Occipital lobe (tissue), 2 donors: ENCODE measurements around the genes C1R, RIMKLB, A2ML1 and A2M.

GRCh38 chr12:6961056-6961796 lies 9.2 kb downstream of the PHB2 start:
- RAMPAGE, long total RNA: no peak

GRCh38 chr12:6981079-6982137 lies 10.7 kb downstream of the EMG1 start:
- RAMPAGE, long total RNA: no peak

DNA sequence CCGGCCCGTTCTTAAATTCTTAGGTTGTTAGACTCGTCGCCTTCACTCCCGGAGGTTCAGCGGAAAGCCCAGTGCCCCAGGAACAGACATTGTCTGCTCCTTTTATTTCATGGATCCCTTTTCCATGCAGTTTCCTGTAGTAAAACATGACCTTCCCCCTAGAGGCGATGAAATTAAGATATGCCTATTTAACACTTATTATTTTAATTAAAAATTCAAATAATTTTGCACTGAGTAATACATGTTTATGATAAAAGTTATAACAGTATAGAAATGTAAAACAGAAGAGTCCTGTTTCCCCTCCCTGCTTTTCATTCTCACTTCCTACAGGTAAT lies 682 bp upstream of the LPCAT3 start:
- RAMPAGE, long total RNA: no peak

DNA sequence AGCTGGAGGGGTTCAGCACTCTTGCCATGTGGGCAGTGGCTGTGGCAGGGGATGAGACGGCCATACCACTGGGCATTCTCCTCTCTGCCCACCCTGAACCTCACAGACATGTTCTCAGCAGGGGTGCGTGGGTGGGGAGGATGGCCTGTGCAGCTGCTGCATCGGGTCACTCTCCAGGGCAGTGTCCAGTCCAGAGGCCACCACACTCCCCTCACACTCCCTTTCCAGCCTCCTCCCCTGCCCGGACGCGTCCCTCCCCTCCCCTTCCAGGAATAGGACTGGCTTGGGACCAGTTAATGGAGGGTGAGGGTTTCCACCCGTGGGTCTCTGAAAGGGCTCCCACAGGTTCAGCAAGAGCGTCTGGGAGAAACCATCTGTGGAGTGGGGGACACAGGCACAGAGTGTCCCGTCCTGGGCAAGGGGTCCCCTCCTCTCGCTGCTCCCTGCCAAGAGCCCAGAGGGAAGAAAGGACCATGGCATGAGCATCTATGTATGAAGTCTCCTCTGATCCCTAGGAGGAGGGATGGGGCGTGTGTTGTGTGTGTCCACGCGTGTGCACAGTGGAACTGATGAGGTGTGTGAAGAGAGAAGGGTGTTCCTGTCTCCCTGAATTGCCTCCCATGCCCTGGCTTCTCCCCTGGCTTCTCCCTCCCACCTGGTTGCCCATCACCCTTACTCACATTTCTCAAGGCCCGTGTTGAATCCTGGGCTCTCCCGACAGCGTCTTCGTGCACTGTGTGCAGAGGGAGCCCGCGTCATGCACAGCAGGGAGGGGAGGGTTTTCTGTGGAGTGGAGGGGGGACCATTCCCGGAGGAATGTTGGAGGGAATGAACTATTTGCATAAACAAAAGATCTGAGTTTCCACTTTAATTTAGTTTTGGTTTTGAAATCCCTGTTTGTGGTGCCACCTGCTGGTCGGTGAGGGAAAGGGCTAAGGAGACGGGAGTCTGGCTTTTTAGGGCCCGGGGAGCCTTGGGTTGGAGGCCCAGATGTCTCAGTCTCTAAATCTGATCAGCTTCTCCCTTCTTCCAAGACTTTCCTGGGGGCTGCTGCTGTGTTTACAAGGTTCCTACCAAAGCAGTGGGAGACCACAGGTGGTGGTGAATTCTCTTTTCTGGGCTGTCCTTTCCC lies at the start of gene C1R:
TSS of gene C1R (minus strand) at position 739 of the 1,132 bp plus-strand sequence.
- RAMPAGE, long total RNA: no peak

DNA sequence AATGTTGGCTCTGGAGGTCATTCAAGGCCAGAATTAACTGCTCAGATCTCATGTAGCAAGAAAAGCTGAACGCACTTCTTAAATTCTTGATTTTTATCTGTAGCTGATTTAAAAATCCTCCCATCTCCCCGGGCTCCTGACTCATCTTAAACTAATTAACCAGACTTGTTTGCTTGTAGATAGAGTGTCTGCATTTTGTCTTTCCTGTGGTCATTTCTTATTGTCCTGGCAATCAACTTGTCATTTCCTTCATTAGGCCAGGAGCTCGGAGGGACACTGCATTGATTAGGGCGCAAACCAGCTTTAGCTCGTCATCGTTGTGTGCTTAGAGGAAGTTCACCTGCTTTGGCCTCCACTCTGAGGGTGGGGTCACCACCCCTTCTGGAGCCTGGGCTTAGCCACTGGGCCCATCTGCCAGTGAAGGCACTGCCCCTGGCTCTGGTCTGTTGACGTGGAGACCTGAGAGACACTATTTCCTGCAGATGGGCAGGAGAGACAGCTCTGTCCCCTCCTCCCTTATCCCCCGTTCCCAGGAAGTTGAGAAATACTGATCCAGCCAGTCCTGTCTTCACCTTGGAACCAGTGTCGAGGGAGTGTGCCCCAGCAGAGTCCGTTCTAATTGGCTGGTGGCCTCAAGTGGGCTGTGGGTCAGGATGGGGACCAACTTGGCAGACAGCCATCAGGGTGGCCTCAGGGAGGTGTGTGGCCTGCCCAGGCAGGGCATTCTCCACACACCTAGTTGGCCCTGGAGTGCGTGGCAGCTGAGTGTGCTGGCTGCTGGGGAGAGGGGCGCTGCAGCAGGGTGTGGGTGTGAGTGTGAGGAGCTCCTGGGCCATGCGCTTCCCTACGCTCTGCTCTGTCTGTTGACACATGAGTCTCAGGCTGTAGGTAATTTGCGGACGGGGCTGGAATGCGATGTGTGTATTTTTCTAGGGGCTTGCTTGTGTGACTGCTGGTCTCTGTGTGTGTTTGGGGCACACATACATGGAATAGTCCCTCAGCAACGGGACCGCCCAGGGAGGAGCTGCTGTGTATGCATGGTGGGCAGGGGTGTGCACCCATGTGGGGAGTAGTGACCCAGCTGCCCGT lies 25.3 kb downstream of the CLSTN3 start:
- RAMPAGE, long total RNA: no peak

GRCh38 chr12:7433162-7433730 lies 10.7 kb downstream of the CD163L1 start:
- RAMPAGE, long total RNA: no peak

DNA sequence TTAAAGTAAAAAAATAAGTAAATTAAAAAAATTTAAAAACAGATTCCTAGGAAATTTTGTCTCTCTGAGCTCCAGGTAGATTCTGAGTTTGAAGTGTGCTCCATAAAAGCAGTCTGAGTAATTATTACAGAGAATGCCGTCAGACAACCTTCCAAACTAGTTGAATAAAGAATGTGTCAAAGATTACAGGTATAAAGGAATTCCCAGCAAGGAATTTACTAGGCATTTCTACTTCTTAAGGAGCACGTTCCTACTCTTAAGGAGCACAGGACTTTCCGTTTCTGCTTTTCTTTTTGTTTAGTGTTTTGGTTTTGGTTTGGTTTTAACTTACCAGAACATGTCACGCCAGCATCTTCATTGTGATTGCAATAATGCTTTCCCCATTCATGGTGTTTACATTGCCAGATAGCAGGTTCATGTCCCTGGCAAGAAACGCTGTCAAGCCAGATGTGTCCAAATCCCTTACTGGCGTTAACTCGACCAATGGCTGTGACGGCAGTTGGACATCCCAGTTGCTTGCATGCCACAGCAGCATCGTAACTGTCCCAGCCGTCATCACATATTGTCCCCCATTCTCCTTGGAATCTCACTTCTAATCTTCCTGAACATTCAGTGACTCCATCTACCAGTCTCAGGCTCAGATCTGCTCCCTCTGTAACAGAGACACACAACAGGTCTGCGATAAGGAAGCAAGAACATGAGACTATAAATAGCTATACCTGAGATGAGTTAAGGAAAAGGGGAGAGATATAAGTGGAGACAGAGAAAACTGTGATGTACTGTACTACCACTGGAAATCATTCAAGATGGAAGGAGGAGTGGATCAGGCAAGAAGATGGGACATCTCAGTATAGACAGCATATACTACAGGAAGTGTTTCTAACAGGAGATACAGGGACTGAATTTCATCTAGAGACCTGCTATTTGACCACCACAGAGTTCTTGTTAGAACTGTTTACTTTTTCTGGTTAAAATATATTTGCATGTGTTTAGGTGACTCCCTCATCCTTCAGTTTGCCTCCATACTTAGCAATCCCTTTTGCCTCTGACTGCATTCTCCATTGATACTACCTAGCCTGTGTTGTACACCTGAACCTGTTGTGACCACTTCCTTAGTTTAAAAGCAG lies 6.7 kb downstream of the CD163 start:
- RAMPAGE, long total RNA: no peak

DNA sequence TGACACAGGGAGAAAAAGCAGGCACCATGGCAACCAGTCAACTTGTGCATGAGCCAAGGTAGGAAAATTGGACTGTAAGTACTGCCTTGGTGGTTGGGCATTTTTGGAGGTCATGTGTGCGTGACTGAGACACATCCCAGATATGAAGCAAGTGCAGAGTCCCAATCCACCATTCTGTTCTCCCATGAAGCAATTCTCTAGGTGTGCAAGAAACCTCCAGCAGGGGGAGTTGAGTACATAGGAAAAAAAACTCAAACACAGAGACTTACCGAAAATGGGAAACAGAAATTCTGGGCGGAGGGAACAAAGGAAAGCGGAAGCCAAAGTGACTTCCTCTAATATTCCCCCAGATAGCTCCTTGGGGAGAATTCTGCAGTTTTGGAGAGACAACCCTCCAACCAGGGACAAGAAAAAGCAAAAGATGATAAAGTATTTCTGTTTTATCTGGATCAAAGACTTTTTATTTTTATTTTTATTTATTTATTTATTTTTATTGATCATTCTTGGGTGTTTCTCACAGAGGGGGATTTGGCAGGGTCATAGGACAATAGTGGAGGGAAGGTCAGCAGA lies 76.9 kb downstream of the APOBEC1 start:
- RAMPAGE, long total RNA: no peak

DNA sequence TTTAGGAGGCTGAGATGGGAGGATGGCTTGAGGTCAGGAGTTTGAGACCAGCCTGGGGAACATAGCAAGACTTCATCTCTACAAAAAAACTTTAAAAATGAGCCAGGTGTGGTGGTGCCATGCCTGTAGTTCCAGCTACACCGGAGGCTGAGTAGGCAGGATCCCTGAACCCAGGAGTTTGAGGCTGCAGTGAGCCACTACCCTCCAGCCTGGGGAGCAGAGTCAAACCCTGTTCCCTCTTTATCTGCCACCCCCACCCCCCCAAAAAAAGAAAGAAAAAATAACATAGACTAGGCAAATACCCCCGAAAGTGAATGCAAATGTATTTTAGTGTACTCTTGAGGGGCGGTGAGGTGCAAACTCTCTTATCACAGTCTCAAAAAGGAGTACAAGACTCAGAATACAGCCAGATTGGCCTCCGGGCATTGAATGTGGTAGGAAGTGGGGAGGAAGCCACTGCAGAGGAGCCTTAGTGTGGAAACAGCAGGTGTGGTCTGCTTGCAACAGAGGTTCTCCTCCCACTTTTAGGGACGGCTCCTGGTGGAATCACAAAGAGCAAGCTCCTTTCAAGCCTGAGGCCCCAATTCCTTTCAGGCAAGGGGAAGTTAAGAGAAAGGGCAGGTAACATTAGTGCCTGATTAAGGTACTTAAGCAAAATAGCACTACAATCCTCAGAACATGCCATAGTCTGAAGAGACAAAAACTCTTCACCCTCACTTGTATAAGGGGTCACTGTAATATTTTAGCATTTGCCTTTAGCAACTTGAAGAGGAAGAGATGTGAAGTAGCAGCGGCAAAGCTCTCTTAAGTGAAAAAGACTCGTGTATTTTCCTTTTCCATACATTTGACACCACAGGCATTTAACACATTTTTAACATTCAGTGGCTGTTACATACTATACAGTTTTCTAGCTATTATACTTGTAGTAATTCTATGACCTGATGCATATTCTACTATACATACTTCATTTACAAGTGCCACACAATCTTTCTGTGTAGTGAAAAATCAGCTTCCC lies 23.7 kb upstream of the SLC2A3 start:
- RAMPAGE, long total RNA: no peak

DNA sequence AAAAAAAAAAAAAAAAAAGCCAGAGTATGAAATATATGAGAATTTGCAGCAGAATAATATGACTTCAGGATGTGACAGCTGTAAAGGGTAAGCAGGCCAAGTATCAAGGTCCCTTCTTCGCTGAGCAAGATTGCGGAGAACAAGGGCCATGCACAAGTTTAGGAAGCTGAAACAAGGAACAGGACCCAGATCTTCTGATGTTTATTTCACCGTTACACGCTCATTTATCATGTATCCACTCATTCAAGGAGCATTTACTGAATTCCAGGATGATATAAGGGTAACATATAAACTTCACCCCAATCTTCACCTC lies 613 bp upstream of the FOXJ2 start:
- RAMPAGE, long total RNA: no peak

GRCh38 chr12:8536983-8537472 lies 3.7 kb downstream of the CLEC4E start:
- RAMPAGE, long total RNA: no peak

DNA sequence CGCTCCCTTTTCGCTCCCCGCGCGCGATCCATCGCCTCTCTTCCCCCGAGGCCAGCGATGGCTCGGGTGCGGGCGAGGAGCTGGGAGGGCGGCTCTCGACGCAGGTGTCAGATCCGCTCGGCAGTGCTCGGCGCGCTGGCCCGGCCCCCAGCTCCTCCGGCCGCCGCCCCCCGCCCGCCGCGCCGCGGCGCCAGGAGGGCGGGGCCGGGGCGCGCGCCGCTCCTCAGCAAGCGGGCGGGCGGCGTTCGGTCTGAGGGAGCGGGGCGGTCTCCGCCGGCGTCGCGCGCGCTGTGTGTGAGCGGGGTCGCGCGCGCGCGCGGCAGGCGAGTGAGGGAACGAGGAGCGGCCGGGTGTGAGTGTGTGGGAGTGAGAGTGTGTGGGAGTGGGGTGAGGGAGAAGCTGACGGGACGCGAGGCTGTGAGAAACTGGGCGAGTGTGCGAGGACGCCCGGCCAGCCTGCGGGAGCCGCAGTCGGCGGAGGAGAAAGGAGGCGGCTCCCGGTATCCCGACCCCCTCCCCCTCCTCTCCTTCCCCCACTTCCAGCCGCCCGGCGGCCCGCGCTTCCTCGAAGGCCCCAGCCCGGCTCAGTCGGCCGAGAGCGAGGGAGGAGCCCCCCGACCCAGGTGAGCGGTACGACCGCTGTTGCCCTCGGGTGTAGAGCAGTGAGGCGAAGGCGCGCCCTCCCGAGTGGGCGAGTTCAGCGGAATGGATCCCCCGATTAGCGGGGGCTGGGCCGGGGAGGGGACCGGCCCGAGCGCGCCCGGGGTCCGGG lies at the start of gene RIMKLB:
TSS of gene RIMKLB (plus strand) at position 317 of the 772 bp plus-strand sequence.
- RAMPAGE, long total RNA: start-site peak on the plus strand centred at position 353 of the sequence, 154 bp wide, 2,138 and 3,339 reads in 2 replicates

- RAMPAGE, long total RNA: no peak
Observed at GRCh38 chr12:8822428-8822731, at the start of gene A2ML1. Gene A2ML1, plus strand, starts transcription at chr12:8822621.

- RAMPAGE, long total RNA: no peak
Observed at GRCh38 chr12:9064772-9065356, 50.9 kb downstream of the A2M start.

GRCh38 chr12:9065784-9065896 lies 50.1 kb downstream of the A2M start:
- RAMPAGE, long total RNA: no peak

GRCh38 chr12:9066818-9067182 lies 48.9 kb downstream of the A2M start:
- RAMPAGE, long total RNA: no peak

DNA sequence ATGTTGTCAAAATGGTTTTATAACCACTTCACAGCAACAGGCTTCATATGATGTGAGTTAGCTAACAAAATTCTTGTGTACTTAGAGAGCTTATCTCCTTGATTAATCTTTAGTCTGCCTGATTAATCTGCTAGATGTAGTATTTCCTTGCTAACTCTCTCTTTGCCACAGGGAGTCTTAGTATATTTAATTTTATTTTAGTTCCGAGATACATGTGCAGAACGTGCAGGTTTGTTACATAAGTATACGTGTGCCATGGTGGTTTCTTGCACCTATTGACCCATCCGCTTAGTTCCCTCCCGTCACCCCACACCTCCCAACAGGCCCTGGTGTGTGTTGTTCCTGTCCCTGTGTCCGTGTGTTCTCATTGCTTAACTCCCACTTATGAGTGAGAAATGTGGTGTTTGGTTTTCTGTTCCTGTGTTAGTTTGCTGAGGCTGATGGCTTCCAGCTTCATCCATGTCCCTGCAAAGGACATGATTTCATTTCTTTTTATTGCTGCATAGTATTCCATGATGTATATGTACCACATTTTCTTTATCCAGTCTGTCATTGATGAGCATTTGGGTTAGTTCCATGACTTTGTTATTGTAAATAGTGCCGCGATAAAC lies 37.7 kb downstream of the A2M start:
- RAMPAGE, long total RNA: no peak

GRCh38 chr12:9108536-9109582 lies 6.9 kb downstream of the A2M start:
- RAMPAGE, long total RNA: no peak

DNA sequence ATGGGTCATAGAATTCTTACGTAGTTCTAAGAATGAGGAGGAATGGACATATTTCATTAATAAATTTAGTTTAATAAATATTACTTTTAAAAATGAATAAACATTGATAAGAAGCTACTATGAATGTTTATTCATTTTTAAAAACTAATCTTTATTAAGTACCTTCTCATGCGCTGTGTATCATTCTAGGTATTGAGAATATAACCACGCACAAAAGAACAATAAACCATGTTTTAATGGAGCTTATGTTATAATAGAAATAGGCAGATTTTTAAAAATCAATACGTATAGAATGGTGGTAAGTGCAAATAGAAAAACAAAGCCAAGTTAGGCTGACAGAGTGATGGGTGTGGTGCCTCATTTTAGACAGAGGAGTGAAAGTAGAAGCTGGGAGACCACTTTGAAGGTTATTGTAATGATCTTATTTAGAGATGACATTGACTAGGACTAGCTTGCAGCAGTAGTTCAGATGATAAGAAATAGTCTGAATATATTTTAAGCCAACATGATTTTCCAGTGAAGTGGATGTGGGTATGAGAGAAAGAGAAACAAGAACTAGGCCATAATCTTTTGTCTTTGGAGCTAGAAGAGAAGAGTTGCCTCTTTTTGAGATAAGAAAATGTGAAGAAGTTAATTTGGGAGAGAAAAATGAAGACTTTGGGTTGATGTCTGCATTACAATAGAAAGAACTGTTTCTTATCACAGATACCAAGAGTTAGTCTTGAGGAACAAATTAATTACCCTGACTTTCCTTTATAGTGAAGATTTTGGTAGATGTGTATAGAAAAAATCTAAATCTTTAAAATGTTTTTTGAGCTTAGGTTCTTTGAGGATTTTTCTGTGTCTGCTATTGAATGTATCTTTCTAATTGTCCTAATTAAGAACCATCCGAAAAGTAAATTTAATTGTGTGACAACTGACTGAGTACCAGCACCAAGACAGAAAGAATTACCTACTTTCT lies 4.4 kb downstream of the A2M start:
- RAMPAGE, long total RNA: no peak

DNA sequence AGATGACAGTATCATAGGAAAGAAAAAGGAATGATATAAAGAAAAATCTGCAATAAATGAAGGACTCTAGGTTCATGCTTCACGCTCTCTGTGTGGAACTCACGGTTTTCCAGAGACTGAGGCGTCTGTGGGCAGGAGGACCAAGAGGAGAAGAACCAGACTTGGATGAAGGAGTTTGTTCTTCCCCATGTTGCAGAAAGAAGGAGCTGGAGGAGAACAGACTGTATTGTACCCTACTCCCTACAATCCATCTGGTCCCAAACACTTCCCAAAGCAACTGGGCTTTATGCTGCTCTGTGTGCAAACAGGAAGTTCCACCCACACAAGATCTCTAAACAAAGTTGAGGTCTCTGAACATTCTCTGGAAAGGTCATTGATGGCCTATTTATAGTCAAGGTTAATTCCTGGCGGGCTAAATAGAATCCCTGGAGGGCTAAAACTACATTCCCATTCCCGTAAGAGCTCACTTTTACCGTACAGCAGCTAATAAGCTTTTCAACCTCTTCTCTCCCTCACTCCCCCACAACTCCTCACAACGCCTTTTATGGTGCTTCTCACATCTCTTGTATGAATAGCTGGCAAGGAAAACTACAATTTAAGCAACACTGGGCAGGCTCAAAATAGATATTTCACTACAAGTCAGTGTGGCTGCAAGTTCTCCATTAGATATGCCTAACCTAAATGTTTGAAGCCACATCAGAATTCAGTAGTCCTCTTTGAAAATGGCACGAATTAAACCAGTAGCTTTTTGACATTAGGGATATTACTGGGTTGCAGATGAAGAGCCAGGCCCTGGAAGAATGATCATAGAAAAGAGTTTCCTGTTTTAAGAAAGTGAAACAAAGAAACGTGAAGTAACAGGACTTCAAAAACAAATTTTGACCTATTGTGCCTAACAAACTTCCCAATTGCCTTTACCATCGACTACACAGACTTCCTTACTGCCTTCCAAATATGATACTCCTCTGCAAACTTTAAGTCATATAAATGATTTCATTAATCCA lies at the start of gene A2M:
TSS of gene A2M (minus strand) at position 259 of the 1,004 bp plus-strand sequence.
- RAMPAGE, long total RNA: start-site peak on the minus strand centred at position 239 of the sequence, 43 bp wide, 1,673 and 503 reads in 2 replicates